ENCODE measurements around the genes DBI and TMEM37.

- PRO-cap, 10 experiments = peak in 1 of 10 experiments; most common minus-strand start chr2:118914097 (in 1)
Observed at GRCh38 chr2:118913820-118914235, 28.2 kb upstream of the MARCO start.

DNA sequence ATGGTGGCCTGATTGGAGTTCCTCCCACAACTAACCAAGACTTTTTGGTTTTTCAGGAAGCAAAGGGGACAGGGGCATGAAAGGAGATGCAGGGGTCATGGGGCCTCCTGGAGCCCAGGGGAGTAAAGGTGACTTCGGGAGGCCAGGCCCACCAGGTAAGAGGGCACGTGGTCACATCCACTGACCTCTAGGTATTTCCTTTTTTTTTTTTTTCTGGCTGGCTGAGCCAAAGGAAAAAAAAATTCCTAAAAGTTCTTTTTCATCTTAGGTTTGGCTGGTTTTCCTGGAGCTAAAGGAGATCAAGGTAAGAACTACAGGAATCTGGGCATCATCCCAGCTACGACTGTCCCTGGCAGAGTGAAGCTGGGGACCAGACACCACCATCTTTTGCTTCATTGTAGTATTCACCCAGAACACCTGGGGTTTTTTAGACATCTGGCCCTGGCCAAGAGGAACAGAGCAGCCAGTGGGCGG is 39.4 kb downstream of the MARCO start:
- PRO-cap, 10 experiments = no peak in any of the 10 experiments

- PRO-cap, 10 experiments = peak in 3 of 10 experiments; most common plus-strand start chr2:119283387 (in 1); most common minus-strand start chr2:119283272 (in 3)
Observed at GRCh38 chr2:119283008-119283489, 59.4 kb downstream of the STEAP3 start.

GRCh38 chr2:119366907-119367982 is at the start of gene DBI:
TSS of gene DBI (plus strand) at chr2:119366977.
- PRO-cap, 10 experiments = peak in 10 of 10 experiments; most common plus-strand start chr2:119366991 (in 7); most common minus-strand start chr2:119367620 (in 9)

- PRO-cap, 10 experiments = peak in 1 of 10 experiments; most common plus-strand start chr2:119402912 (in 1)
Observed at GRCh38 chr2:119402605-119402963, 29.1 kb upstream of the TMEM37 start.

DNA sequence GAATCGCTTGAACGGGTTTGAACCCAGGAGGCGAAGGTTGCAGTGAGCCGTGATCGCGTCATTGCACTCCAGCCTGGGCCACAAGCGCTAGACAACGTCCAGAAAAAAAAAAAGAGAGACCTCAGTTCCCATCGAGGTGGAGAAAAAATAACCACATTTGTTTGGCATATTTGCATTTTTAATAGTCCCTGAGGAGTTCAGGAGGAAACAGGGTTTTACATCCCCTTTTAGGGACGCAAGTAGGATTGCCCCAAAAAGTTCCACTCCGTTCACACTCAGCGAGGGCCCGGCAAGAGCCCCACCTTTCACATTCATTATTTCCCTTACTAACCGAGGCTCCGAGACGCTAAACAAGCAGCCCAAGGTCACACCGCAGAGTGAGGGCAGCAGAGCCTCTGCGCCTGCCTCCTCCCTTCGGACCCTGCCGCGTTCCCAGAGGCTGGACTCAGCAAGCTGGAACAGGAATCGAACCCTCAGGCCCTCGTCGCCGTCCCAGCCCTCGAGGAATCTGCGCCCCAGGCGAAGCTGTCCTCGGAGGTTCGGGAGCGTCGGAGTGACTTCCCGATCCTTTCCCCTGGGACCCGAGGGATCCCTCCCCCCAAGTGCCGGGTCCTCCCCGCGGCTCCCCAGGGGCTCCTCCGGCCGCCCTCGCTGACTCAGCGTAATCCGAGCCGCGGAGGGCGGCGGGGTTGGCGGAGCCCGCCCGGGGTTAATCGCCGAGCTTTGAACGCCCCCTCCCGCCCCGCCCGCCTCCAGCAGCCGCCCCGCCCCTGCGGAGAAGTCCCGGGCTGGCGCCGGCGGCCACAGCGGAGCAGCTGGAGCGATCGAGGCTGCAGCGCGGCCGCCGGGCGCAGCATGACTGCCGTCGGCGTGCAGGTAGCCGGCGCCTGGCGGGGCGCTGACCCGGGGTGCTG is at the start of gene TMEM37:
TSS of gene TMEM37 (plus strand) at position 806 of the 914 bp plus-strand sequence.
- PRO-cap, 10 experiments = peak in 10 of 10 experiments; most common plus-strand start position 810 of the sequence (in 3); most common minus-strand start position 604 of the sequence (in 5)

DNA sequence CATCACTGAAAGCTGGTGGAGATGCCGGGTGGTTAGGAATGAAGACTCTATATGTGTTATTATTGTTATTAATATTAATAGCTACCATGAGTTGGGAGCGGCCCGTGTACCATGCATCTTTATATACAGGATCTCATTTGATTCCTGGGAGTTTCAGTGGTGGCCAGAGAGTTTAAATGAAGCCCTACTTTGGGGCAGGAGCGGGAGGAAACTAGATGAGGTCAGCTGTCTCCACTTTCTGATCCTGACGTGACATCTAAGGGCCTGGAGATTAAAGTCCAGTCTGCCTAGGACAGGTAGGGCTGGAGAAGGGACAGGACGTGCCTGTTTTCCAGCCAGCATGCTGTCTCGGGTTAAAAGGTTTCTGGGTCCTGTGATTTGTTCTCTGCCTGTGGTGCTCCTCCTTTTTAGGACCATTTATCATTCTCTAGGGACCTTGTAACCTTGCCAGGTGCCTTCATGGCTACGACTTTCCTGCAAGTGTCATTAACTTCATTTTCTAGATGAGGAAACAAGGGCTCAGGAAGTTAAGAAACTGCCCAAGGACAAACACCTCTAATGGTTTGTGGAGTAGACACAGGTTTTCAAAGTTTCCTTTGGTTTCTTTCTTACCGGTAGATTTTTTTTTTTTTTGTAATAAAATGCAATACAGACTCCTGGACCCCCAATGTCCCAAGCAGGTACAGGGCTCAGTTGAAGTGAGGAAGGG is 2.3 kb downstream of the TMEM37 start:
- PRO-cap, 10 experiments = peak in 1 of 10 experiments; most common plus-strand start position 522 of the sequence (in 1); most common minus-strand start position 251 of the sequence (in 1)

GRCh38 chr2:119454942-119455673 is 23.5 kb downstream of the TMEM37 start:
- PRO-cap, 10 experiments = no peak in any of the 10 experiments

DNA sequence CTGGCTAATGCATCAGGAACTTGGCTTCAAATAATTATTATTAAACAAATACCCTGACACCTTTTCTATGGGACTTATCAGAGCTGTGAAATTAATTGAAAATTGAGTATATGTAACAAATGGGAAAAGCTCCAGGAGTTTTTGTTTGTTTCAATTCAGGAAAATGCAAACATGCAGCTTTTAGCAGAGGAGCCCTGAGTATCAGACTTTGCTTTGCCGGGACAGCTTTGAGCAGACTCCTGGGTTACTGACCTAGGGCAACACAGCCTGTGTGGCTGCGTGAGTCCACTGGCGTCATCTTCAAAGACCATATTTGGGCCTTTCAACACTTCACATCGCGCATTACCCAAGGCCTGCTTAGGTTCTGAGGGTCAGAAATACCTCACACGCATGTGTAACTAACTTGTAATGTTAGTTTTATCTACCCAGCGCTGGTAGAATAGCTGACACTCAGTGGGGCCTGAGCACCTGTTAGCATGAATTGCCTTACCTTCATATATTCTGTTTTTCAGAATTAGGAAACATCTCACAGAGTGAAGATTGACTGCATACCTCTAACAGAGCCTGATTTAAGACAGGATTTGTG is 35.5 kb downstream of the CFAP221 start:
- PRO-cap, 10 experiments = no peak in any of the 10 experiments

- PRO-cap, 10 experiments = no peak in any of the 10 experiments
Observed at GRCh38 chr2:119760617-119761553, 1.2 kb downstream of the PTPN4 start.

DNA sequence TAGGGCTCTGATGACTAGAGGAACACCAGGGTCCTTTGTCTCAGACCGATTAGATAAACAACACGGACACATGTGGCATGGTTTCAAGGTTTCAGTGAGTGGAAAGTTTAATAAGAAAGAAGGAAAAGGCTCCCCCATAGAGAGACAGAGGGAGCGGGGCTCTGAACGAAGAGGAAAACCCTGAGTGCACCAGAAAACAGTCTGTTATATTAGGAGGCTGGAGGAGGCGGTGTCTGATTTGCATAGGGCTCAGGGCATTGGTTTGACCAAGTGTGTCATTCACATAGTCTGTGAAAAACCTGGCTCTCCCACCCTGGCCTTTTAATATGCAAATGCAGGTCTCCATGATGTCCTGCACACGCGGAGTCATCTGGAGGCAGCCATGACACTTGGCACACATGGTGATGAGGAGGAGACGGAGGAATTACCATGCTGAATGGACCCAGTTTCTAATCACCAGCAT is 94.1 kb downstream of the PTPN4 start:
- PRO-cap, 10 experiments = no peak in any of the 10 experiments

DNA sequence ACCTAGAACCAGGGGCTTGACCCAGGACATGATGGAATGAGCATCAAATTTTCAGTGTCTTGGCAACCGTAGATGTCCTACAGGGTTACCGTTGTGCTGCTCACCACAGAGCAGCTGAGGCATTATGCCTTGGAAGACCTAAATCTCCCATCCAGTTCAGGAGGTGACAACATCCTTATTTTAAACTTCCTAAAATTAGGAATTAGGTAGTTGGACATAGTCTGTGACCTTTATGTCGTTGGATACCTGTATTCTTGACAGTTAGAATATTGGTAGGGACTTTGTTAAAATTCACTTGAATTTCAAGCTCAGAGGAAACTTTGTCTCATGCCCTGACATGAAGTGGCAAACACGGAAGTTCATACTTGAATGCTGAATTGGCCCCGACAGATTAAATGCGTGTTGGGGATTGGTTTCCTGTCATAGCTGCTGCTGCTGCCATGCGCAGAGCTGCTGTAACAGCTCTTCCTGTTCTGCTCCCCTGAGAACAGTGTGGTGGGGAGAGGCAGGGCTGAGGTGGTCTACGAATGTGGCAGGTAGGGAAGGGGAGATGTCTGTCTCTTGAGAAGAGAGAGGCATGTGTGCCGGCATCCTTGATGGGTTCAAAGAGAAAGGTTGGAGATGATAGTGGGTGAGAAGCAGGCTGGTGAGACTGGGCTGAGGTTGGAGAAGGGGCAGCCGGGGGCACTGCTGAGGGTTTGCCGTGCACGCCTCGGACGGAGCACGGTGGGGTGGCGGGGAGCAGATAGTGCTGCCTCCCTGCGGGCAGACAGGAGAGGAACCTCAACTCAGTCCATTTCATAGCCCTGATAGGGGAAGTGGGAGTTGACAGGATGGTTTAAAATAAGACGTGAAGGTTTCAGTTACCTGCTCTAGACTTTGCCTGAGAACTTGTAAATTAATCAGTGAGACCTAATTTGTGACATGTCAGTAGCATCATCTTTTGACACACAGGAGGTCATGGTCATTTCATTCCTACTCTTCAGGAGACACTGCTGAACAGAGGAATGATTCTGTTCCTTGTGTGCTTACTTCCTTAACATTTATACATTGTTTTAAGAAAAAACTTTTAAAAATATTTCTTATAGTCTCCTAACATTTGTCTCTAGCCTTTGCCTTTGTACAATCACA is 46.2 kb downstream of the TMEM185B start:
- PRO-cap, 10 experiments = peak in 2 of 10 experiments; most common plus-strand start position 490 of the sequence (in 2); most common minus-strand start position 371 of the sequence (in 1)

DNA sequence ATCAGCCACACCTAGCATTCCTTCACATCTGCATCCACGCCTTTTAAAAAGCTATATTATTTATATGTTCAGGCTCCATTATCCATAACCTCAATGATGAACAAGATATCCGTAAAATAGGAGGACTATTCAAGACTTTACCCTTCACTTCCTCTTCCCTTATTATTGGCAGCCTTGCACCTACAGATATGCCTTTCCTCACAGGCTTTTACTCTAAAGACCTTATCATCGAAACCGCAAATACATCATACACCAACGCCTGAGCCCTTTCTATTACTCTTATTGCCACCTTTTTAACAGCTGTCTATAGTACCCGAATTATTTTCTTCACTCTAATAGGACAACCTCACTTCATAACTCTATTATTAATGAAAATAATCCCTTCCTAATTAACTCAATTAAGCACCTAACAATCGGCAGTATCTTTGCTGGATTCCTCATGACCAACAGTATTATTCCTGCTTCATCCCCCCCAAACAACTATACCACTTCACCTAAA is 6.5 kb downstream of the TMEM185B start:
- PRO-cap, 10 experiments = no peak in any of the 10 experiments

DNA sequence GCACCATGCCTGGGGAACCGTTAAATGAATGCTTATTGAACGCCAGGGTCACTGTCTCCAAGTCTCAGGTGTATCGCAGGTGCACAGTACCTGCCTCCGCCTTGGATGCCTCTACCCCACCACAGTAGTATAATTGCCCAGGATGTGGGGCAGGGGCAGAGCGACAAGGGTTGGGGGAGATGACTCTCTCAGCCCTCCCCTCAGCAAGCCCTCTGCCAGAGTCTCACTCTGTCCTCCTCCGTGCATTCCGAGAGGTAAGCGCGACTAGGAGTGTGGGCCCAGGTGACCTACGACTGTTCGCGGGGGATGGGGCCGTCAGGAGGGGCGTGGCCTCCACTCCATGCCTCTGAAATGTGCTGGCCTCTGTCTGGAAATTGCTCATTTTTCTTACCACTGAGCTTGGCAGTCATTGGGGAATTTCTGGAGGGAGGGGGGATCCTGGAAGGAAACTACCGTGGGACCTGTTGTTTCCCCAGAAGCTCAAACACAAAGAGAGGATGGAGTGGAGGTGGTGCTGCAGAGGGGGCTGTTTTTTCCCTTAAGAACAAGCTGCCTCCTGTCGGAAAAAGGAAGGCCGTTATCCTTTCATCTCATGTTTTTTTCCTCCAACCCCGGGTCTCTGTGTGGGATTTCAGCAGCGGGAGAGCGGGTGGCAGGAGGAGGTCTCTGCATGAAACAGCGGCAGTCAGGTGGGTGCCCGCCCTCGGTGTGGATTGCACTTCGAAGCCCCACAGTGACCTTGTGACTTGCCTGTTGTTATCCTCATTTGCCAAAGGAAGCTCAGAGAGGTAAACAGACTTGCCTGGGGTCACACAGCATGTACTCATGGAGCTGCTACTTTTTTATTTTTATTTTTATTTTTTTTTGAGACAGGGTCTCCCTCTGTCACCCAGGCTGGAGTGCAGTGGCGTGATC is 13.0 kb upstream of the RALB start:
- PRO-cap, 10 experiments = peak in 1 of 10 experiments; most common plus-strand start position 483 of the sequence (in 1); most common minus-strand start position 265 of the sequence (in 1)

GRCh38 chr2:120252244-120252750 is 355 bp upstream of the RALB start:
- PRO-cap, 10 experiments = peak in 10 of 10 experiments; most common minus-strand start chr2:120252590 (in 10)

DNA sequence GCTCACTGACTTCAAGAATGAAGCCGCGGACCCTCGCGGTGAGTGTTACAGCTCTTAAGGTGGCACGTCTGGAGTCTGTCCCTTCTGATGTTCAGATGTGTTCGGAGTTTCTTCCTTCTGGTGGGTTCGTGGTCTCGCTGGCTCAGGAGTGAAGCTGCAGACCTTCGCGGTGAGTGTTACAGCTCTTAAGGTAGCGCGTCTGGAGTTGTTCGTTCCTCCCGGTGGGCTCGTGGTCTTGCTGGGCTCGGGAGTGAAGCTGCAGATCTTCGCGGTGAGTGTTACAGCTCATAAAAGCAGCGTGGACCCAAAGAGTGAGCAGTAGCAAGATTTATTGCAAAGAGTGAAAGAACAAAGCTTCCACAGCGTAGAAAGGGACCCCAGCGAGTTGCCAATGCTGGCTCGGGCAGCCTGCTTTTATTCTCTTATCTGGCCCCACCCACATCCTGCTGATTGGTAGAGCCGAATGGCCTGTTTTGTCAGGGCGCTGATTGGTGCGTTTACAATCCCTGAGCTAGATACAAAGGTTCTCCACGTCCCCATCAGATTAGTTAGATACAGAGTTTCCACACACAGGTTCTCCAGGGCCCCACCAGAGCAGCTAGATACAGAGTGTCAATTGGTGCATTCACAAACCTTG is 6.3 kb downstream of the RALB start:
- PRO-cap, 10 experiments = no peak in any of the 10 experiments

- PRO-cap, 10 experiments = no peak in any of the 10 experiments
Observed at GRCh38 chr2:120261326-120262021, 8.8 kb downstream of the RALB start.

DNA sequence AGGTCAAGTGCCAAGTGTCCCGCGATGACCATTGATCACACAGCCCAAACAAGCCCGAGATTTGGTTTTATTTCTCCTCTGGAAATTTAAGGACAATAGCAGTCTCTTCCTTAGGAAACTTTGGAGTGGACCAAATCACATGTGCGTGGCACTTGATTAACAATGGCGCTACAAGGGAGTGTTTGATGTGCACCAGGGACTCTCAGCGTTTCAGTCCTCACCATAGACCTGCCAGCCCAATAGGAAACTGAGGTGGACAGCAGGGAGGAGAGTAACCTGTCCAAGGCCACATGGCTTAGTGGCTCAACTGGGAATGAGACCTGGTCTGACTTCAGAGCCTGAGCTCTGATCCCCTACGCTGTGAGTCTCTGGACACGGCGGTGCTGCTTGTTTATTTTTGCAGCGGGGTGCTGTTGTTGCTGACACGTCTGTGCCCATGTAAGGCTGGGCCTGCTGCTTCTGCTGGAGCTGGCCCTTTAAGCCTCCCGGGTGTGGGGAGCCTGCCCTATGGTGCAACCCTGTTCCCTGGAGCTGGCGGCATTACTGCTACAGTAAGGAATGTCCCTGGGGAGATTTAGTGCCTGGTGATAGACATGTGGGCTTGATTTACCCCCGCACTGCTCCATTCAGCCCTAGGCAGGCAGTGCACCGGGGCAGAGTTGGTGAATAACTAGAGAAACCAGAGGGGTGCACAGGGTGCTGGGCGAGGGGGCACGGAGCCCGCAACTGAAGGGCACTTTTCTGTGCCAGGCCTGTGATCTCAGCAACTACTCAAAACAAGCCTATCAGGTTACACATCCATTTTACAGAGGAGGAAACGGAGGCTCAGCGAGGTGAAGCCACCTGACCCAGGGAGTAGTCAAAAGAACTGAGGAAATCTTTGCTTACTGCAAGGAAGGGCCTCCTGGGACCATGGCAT is 194.4 kb downstream of the INHBB start:
- PRO-cap, 10 experiments = peak in 1 of 10 experiments; most common plus-strand start position 656 of the sequence (in 1); most common minus-strand start position 452 of the sequence (in 1)

GRCh38 chr2:120545824-120546709 is 189.6 kb upstream of the GLI2 start:
- PRO-cap, 10 experiments = peak in 1 of 10 experiments; most common plus-strand start chr2:120546591 (in 1)

- PRO-cap, 10 experiments = peak in 9 of 10 experiments; most common plus-strand start chr2:120630459 (in 5); most common minus-strand start chr2:120630234 (in 6)
Observed at GRCh38 chr2:120630063-120630748, 105.5 kb upstream of the GLI2 start.

Data from Metastatic Breast Carcinoma in the Brain (tissue), 10 donors.